Fibroblast of the aortic adventitia (primary cell): ENCODE measurements around a stretch of chr11.

- CAGE, long polyA plus RNA = no peak
Measured at GRCh38 chr11:117979786-117980215, 6.4 kb upstream of the IL10RA start.

- CAGE, long polyA plus RNA = no peak
Measured at GRCh38 chr11:117980613-117981022, 5.6 kb upstream of the IL10RA start.

DNA sequence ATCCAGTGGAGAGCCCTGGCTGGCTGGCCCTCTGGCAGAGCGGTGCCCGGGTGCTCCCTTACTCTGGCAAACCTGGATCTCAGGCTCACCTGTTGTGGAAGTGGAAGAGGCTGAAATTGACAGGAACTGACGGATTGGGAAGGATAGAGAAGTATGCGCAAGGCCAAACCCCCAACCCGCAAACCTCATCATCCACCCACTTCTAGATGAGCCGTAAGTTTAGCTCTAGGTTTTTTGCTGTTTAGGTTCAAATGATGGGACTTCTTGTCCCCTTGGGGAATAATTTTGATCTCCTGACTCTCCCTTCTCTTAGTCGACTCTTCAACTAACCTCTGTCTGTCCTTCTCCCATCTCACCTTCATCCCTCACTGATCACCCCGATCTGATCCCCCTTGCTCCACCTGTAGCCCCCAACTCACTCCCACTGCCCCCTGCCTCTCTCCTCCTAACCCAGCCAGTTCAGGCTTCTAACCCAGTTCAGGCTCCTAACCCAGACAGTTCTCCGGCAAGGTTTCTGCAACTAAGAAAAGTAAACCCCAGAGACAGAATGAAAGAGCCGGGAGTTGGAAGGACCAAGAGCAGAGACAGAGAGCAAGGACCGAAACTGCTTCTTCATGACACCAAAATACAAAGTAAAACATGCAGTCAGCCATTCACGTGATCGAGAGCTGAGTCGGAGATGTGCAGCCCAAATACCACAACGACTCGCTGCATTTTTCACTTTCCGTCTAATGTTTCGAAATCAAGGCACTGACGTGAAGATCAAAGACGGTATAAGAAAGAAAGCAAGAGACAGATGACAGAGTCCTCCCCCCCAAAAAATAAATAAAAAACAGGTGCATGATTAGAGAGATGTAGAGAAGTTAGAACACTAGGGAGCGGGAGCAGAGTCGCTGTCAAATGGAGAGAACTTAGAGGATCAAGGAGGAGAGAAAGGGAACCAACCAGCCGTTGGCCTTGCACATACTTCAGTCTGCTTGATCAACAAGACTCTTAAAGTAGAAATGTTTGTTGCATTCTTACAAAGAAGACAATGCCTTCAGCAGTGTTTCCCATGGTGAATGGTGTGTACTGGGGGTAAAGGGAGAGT lies 752 bp downstream of the IL10RA start:
- CAGE, long polyA plus RNA = no peak

DNA sequence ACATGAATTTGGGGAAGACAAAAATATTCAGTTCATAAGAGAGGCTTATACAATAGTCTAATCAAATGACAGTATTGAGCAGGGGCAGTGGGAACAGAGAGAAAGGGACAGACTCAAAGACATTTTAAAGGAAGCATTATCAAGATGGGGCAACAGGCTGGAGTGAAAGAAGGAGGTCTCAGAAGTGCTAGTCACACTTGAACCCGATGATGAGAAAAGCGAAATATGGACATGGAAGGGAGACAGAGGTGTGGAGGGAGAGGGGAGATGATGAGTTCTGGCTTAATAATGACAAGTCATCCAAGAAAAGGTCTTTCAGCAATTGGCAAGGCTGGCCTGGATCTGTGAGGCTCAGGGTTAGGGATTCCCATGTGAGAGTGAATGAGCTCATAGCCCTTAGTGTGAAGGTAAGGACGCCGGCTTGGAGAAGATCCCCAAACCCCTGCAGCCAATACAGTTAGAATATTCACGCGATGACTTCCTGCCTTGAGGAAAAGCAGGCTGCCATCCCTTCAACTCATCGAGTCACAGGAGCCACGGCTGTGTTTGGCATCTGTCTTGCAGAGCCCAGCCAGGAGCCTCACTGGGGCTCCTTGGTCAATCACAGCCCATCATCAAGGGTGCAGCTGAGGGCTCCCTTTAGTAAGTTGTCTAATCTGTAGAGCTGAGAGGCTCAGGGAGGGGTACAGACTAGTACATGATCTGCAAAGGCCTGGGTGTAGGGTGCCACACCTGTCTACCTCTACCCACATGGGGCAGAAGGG lies 18.2 kb downstream of the IL10RA start:
- CAGE, long polyA plus RNA = no peak

- CAGE, long polyA plus RNA = no peak
Measured at GRCh38 chr11:118110906-118111952, 24.5 kb upstream of the SMIM35 start.

GRCh38 chr11:118112880-118113521 lies 26.2 kb upstream of the SMIM35 start:
- CAGE, long polyA plus RNA = no peak

DNA sequence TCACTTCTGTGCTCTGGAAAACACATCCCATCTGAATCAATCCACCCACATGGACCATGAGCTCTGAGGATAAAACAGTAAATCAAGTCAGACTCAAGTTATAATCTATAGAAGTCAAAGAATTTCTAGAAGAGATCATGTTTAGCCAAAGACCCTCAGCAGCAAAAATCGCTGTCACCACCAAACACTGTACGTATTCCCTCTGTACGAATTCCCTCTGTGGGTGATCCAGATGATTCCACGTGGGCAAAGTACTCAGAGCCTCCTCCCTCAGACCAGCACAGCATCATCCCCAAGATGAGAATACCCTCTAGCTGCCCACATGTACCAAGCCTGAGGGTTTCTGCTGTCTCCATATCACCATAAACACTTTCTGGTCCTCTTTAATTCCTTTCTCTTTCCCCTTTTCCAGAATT lies 18.9 kb downstream of the JAML start:
- CAGE, long polyA plus RNA = no peak

GRCh38 chr11:118227835-118228534 lies 3.2 kb upstream of the JAML start:
- CAGE, long polyA plus RNA = no peak

GRCh38 chr11:118263562-118263968 lies 532 bp downstream of the MPZL2 start:
- CAGE, long polyA plus RNA = no peak

GRCh38 chr11:118264798-118265285 lies 745 bp upstream of the MPZL2 start:
- CAGE, long polyA plus RNA = no peak

GRCh38 chr11:118506045-118506724 lies 21.1 kb upstream of the TTC36 start:
- CAGE, long polyA plus RNA = no peak

GRCh38 chr11:118531444-118531900 lies 480 bp downstream of the TMEM25 start:
- CAGE, long polyA plus RNA = no peak

DNA sequence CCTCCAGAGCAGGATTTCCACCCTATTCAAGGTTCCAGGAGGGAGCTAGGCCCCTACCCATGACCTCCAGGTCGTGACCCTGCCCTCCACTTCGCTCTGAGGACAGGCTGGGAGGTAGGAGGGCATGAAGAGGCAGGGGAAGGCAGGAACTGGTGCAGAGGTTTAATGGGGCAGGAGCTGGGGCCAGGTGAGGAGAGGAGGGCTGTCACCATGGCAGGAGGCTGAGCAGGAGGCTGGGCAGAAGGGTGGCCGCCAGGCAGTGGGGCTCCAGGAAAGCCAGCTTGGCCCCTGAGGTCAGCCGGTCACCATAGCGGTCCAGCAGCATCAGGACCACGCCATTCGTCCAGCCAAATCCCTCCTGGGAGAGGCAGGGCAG lies 21.4 kb downstream of the TREH start:
- CAGE, long polyA plus RNA = no peak

DNA sequence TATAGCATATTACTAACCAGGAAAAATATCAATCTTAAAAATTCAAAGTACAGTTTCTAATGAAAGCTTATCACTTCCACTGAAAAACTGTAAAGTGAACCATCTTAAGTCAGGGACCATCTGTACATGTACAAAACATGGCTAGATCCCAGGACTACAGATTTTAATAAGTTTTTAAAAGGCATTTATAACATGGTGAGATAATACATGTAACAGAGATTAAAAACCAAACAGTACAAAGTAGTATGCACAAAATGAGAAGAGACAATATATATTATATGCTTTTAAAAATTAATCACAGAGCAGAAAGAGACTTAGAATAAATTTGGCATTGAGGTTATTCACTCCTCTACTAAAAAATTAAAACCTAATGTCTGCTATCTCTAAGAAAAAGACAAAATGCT lies 28.3 kb downstream of the DDX6 start:
- CAGE, long polyA plus RNA = no peak

DNA sequence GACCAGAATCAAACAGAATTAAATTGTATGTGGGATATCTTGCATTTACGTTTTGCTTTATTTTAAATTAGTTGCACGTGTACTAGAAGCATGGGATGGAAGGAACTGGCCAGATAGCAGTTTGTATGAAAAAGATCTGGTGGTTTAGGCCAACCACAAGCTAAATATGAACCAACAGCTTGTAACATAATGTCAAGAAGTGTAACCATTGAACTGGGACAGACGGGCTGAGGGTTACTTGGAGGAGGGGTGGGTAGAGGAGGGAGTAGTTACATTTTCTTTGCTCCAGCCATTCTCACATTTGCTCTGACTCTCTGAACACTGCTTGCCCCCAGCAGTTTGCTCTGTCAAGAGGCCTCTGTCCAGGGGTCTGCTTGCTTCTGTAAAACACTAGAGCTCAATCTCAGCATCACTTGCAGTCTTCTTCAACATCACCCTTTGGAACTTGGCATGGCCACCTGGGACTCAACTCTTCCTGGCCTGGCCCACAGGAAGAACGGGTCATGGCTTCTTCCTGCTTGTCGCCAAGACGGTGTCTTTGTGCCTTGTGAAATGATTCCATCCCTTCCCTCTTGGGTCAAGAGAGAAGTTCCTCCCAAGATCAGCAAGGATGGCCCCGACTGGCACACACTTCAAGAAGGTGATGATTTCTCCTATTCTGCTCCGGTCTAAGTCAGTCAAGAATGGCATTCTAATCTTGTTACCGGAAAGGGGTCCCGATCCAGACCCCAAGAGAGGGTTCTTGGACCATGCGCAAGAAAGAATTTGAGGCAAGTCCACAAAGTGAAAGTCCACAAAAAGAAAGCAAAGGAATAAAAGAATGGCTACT lies 31.5 kb upstream of the CXCR5 start:
- CAGE, long polyA plus RNA = no peak

- CAGE, long polyA plus RNA = no peak
Measured at GRCh38 chr11:118890339-118890606, 6.6 kb downstream of the CXCR5 start.

GRCh38 chr11:118894205-118894510 lies 10.5 kb downstream of the CXCR5 start:
- CAGE, long polyA plus RNA = no peak

GRCh38 chr11:118897065-118897455 lies 13.4 kb downstream of the CXCR5 start:
- CAGE, long polyA plus RNA = no peak

DNA sequence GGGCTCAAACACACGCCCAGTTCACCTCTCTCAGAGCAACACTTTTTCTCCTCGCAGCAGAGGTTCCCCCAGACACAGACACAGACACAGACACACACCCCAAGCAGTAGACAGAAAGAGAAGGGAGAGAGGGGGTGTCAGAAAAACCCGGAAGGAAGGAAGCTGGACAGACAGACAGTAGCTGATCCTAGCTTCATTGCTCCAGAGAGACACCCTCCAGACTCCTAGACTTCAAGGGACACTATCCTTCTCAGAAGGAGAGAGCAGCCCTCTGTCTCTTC lies 1.5 kb downstream of the BCL9L start:
- CAGE, long polyA plus RNA = no peak

- CAGE, long polyA plus RNA = no peak
Measured at GRCh38 chr11:119073075-119073615, 5.5 kb downstream of the VPS11 start.